ENCODE measurements around the genes ITSN2 and NCOA1.

DNA sequence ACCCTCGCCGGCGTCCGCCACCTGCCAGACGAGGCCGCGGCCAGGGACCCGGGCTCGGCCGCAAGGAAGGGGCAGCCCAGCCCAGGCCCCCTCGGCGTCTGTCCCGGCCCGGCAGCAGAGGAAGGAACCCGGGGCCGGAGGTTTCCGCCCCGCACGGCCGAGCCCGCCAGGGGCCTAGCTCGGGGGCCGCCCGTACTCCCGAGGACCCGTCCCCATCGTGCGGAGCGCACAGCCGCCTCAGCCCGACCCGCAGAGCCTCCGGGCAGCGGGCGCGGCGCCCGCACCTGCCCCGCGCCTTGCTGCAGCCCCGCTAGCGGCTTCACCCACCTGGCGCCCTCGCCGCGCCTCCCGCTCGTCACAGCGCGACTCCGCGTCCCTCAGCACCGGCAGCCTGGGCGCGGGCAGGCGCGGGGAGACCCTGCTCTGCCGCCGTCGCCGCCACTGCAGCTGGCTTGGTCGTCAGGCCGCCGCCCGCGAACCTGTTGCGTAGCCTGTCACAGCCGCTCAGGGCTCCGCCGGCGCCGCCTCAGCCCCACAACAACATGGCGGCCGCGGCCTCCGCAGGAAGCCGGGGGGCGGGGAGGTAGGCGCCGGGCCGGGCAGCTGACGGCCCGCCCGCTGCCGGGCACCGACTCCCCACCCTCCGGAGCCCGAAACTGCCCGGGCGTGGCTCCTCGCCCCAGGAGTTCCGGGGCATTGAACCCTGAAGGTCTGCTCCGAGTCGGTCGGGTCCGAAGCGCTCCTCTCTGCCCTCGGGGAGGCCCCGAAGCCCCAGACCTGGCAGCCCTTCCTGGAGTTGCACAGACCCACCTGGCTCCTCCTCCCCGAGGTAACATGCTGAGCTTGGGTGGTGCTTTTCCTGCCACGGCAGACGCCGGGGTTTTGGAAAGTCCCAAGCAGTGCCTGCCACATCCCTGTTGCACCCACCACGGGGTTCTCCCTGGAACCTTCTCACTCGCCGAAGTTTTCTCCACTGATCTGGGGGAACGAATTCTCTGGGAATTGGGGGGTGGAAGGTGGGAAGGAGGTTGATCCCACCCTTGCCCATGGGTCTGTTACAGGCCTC, at the start of gene ITSN2:
Gene ITSN2, minus strand, starts transcription at position 560 of the 1,066 bp plus-strand sequence.
- PRO-cap, result bidirectional peak, plus-strand start at position 400 of the sequence, minus-strand start at position 329 of the sequence; bidirectional peak, plus-strand start at position 682 of the sequence, minus-strand start at position 542 of the sequence; unidirectional peak, minus-strand start at position 779 of the sequence; unidirectional peak, minus-strand start at position 925 of the sequence

GRCh38 chr2:24403629-24403854, 43.2 kb upstream of the ITSN2 start:
- PRO-cap, result no peak

GRCh38 chr2:24435858-24436346, 55.2 kb upstream of the NCOA1 start:
- PRO-cap, result no peak

- PRO-cap, result unidirectional peak, plus-strand start at chr2:24454398
These were observed 36.8 kb upstream of the NCOA1 start for GRCh38 chr2:24454189-24454726.

DNA sequence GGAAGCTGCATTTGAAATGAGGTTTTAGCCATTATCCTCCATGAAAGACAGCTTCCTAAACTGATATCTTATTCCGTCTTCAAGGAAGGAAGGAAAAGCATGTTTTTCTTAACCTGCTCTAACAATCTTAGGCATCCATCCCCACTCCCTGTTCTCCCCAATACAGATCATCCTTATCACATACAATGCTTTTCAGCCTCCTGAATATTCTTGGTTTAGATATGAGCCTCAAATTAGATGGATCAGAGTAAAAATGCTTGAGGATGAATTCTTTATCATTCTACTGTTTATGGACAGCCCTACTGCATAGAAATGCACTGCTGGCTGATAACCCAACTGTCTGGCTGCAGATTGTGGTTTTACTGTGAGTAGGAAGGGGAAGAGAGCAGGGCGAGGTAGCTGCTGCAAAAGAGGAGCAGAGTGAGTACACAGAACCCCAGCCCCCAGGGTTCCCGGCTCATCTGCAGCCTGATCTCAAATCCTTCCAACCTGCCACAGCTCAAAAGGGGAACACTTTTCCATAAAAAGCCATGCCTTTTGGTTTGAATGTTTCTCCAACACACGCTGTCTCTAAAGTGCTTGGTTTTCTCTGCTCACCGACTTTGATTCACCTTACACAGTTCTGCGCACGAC, 29.4 kb upstream of the NCOA1 start:
- PRO-cap, result no peak

- PRO-cap, result bidirectional peak, plus-strand start at chr2:24491254, minus-strand start at chr2:24491164; bidirectional peak, plus-strand start at chr2:24491752, minus-strand start at chr2:24491650
These were observed at the start of gene NCOA1 for GRCh38 chr2:24491066-24491804. NCOA1 (plus strand) TSS chr2:24491254.

GRCh38 chr2:24665488-24665940, 127.7 kb downstream of the PTRHD1 start:
- PRO-cap, result no peak

GRCh38 chr2:24747626-24748059, 45.5 kb downstream of the PTRHD1 start:
- PRO-cap, result no peak

DNA sequence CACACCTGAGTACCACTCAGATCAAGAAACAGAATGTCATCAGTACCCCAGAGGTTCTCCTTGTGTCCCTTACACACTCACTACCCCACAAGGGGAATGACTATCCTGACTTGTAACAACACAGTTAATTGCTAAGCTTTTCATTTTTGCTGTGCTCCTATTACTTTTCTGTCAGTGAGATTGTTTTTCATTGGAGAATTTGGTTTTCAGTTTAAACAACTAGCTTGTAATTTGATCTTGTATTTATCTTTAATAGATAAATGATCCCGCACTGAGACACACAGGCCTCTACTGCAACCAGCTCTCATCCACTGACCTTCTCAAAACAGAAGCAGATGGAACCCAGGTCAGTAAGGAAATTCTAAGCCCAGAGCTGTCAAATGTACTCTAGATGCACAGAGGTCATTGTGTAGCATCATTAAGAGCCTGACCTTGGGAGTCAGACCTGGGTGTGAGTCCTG, 30.7 kb downstream of the PTRHD1 start:
- PRO-cap, result no peak

GRCh38 chr2:24825422-24826613, 32.6 kb downstream of the CENPO start:
- PRO-cap, result no peak

DNA sequence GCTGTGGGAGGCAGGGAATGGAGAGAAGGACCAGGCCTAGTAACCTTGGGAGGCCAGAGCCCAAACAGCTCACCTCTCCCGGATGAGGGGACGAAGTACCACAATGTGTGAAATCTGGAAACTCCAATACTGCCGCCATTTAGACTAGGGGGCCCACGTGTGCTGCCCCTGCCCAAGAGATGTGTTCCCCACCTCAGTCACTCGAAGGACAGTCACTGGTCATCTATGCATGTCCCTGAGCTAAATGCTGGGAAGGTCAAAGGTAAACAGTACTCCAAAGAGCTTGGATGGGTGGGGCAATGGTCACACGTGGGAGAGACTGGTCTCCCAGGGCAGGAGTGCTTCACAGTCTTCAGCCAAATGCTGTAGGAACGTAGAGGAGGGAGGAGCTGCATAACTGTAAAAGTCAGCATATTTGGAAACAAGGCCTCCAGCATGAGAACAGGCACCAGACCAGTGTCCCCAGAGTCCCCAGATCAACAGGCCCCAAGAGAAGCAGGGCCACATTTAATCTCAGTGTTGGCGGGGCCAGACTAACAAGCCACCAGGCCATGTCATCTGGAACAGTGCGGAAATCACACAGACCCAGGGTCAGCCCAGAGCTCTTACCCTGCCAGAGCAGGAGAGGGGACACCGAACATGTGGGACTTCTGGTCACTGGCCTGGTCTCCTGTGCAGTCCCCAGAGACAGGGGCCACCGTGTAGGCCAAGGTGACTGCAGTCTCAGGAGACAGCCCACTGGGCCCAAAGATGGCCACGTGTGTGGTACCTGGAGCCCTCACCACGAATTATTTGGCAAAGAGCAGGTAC, 63.3 kb downstream of the ADCY3 start:
- PRO-cap, result no peak

GRCh38 chr2:24871889-24872460, 48.1 kb downstream of the ADCY3 start:
- PRO-cap, result no peak

DNA sequence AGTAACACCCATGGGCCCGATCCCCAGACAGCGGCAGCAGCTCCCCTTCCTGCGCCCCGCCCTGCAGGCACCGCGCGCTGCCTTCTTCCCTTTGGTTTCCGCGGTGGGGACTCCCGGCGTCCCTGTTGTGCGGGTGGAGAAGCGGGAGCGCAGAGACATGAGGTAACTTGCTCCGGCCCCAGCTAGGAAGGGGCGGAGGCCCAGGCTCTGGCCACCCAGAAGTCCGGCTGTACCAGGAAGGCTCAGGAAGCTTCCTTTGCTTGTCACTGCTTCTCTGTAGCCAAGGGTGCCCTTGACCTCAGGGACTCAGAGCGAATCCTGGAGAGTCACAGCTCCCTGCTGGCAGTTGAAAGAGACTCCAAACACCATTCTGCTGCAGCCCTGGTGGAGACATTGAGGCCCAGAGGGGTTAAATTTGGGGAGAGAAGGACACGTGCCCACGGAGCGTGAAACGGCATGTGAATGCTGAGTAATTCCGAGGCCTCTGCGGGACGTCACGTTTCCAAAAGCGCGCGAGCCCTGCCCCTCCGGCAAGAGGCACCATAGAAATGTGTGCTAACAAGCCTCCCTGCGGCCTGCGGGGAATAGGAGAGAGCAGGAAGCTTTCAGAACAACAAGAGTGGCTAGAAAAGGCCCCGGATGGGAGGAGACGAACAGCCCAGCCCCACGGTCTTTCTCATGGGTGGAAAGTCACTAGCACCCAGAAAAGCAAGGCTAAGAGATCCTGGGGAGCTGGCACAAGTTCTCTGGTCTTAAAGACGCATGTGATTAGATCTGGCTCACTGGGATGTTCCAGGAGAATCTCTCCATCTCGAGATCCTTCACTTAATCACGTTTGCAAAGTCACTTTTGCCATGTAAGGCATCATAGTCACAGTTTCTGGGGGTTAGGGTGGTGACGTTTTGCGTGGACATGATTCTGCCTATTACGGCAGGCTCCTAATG, 6.8 kb upstream of the ADCY3 start:
- PRO-cap, result bidirectional peak, plus-strand start at position 309 of the sequence, minus-strand start at position 131 of the sequence

GRCh38 chr2:25228868-25229791, 60.8 kb upstream of the POMC start:
- PRO-cap, result no peak

DNA sequence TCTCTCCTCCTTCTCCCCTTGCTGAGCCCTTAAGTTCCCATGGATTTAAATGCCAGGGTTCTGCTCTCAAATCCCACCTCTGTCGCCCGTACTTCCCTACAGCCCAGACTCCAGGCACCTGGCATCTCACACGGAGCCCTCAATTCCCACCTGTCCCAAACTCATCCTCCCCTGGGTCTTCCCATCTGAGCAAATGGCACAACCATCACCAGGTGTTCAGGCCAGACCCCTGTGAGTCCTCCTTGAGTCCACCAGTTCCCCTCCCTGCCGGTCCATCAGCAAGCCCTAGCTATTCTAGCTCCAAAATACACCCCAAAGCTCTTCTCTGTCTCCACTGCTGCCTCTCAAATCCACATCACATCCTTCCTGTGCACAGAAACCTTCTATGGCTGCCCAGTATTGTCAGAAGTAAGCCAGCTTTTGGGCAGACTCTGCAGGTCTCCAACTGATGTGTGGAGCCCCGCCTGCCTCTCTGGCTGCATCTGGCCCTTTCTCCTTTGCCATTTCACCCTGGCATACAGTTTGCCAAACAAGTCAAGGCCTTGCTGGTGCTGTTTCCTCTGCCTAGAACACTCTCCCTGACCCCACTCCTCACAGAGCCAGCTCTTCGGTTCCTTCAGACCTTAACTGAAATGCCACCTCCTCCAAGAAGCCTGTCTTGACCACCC, 67.6 kb downstream of the DNMT3A start:
- PRO-cap, result no peak

DNA sequence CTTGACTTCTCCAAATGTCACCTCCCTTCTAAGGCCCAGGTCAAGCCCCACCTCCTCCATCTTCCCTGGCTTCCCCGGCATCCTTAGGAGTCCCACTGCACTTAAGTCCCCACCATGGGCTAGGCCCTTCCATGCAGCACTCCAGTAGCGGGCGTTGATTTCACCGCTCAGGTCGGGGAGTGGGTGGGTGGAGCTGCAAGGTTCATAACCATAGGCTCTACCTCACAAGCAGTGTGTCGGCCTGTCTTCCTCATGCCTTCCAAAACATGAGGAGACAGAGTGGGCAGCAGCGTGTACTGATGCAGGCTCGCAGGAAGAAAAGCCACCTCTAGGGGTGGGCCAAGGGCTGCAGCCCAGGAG, 47.6 kb downstream of the DNMT3A start:
- PRO-cap, result no peak

DNA sequence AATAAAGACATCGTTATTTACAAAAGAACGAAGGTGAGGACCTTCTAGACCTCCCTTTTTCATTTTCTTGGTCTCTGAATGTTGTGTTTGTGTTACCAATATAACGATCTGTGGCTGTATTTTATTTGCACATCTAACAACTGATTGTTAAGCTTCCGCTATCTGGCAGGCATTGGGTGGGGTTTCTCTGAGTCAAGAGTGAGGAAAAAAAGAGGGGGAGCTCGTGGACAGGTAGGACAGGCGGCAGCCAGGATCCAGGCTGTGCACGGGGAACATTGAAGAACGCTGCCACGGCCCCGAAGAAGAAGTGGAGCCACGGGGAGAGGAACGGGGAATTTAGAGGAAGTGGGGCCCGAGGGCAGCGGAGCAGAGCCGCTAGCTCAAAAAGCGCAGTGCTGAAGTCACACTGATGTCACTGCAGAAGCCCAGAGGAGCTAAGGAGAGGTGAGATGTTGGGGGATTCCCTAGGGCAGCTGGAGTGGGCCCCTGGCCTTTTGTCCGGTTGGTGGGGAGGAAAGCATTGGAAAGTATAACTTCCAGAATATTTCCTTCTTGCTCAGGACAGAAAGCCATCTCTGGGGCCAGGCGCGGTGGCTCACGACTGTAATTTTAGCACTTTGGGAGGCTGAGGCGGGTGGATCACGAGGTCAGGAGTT, 20.9 kb upstream of the DNMT3A start:
- PRO-cap, result unidirectional peak, minus-strand start at position 309 of the sequence

- PRO-cap, result no peak
These were observed 83.8 kb downstream of the ASXL2 start for GRCh38 chr2:25794405-25794908.

GRCh38 chr2:26172521-26172881, 387 bp upstream of the GAREM2 start:
- PRO-cap, result no peak

DNA sequence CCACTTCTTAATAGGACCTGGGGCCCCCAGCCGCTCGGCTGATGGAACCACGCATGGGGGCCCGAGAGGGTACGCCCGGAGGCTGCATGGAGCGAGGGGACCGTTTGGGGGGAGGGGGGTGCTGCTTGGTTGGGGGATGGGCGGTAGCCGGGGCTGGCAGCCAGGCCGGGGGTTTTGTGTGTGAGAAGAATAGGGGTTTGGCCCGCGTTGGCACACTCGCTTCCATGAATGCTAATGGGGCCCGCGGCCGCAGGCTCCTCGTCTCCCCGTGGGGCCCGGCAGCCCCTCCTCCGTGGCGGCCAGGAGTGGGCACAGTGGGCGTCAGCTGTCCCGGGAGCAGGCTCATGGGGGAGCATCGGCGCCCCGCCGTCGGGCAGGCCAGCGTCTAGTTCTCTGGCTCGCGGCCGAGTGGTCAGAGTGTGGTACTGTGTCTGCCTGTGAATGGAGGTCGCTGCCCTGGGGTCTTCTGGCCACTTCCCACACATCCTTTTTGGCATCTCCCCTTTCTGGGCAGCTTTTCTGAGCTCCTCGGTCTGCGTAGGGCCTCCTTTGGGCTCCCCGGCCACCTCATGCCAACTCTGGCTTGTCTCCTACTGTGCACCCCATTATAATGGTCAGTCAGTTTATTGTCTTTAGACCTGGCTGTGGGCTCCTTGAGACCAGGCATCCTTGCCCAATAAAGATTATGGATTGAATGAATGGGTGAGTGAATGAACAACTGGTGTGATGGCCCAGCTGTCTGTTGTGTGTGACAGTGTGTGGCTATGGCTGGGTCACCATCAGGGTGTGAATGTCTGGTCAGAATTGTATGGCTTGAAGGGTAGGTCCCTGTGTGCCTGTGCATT, 1.3 kb downstream of the GAREM2 start:
- PRO-cap, result no peak